Measurements from ENCODE around the gene SIAH2.

DNA sequence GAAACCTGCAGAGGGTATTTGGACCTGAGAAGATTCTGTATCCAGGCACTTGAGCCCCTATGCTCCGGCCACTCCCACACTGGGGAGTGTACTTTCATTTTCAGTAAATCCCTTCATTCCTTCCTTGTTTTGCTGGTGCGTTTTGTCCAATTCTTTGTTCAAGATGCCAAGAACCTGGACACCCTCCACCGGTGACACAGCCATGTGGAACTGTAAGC, 68.3 kb upstream of the PFN2 start:
- PRO-cap = no peak

DNA sequence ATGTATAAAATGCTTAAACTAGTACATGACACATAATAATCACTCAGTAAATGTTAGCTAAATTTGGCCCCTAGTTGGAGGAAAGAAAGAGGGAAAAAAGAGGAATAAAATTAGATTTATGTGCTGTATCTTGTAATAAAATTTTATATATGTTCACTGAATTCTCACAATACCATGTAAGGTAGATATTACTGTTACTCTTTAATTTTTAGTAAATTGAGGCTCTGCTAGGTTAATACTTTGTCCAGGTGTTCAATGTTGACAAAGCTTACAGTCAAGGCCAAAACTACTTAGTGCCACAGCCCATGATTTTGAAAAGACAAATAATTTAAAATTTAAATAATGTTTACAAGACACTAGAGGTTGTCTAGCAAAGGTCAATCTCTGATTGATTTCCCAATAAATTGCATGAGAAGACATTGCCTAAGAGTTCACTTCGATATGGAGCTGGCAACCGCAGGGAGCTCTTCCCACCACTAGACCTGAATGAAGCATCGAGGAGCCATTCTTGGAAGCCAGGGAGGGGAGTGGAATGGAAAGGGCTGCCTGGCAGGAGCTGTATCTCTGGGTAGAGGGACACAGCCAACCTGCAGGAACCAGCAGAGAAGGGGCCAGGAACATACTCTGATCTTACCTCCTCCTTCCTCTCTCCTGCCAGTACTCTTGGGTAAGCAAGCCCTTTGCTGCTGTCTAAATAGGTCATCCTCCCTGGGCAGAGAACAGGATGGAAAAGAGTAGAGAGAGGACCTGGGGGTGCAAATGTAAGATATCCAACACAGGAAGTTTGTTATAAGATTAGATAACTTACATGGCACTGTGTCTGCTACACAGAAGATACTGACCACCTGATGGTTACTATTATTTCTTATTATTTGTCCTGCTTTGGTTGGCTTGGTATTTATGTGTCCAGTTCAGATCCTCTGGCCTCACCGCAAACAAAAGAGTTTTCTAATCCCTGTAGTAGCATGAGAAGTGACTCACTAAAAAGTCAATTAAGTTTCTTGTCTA, 157.0 kb upstream of the TSC22D2 start:
- PRO-cap = no peak

DNA sequence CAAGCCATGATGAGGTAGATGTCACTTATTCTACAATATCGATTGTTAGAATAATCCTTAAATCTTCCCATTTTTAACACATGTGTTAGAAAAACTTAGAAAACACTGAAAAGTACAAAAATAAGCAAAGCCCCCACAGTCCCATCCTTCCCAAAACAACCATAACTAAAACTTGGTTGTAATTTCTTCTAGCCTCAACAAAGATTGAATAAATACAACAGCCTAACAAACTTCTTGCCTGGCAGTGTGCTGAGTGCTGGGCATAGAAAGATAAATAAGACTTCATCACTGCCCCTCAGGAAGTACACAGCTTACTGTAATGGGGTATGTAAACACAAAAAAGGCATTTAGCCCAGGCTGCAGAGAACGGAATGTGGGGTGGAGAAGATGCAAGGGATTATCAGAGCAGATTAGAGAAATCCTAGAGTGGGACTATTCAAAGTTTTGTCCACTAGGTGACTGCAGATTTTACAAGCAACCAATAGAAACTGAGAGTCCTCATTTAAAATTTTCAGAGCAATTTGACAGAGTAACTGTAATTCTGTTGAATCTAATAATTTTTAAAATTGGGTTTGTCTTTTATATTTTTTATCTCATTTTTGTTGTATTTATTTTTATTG, 35.4 kb upstream of the TSC22D2 start:
- PRO-cap = no peak

GRCh38 chr3:150426251-150426499, 18.1 kb downstream of the TSC22D2 start:
- PRO-cap = no peak

- PRO-cap = no peak
Observed at GRCh38 chr3:150443940-150444526, 35.9 kb downstream of the TSC22D2 start.

- PRO-cap = no peak
Observed at GRCh38 chr3:150543902-150544724, 2.2 kb downstream of the SERP1 start.

DNA sequence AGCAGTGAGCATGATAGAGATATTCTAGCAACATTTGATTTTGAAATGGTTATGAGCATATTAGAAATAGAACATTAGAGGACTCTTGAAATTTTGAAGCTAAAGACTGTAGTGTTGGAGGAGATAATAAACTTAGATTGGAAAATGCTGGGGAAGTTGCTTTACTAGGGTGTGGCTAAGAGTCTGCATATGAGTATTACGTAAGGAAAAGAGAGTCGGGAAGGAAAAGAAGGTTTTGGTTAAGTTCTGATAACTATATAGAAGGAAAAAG, 711 bp downstream of the EIF2A start:
- PRO-cap = no peak

DNA sequence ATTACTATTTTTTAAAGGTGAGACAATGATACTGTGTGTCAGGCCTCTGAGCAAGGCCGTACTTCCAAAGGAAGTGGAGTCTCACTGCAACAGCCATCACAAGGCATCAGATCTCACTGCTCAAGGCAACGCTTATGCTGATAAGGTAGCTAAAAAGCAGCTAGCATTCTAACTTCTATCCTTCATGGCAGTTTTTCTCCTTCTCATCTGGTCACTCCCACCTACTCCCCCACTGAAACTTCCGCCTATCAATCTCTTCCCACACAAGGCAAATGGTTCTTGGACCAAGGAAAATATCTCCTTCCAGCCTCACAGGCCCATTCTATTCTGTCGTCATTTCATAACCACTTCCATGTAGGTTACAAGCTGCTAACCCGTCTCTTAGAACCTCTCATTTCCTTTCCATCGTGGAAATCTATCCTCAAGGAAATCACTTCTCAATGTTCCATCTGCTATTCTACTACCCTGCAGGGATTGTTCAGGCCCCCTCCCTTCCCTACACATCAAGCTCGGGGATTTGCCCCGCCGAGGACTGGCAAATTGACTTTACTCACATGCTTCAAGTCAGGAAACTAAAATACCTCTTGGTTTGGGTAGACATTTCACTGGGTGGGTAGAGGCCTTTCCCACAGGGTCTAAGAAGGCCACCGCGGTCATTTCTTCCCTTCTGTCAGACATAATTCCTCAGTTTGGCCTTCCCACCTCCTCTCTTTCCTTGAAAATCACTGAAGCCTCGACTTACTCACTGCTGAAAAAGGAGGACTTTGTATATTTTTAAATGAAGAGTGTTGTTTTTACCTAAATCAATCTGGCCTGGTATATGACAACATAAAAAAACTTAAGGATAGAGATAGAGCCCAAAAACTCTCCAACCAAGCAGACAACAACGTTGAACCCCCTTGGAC, 2.1 kb upstream of the SELENOT start:
- PRO-cap = no peak

DNA sequence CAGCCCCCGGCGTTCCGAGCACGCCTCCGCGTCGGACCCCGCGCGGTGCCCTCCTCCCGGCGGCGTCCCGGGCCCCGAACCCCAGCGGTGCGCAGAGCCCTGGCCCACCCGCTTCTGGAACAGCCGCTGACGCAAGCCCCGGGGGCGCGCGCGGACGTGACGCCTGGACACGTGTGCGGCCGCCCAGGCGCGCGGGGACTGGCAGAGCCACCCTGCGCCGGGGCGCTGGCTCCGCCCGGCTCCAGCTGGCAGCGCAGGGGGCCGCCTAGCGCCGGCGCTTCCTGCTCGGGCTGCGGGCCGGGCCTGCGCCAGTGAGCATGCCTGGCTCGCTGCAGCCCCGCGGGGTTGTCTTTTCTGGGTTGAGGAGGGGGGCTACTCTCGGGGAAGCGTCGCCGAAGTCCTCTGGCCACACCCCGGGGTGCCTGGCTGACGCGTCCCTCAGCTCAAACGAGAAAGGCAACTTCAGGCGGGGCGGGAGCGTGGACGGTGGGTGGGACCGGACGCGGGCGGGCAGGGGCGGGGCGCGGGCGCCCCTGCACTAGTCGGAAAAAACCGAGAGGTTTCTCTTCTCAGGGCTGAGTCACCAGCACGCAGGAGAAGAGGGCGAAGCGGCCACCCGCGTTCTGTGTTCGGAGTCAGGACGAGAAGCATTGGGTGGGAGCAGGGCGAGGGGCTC, at the start of gene SIAH2:
Gene SIAH2, minus strand, starts transcription at position 137 of the 676 bp plus-strand sequence.
- PRO-cap = bidirectional peak, plus-strand start at position 186 of the sequence, minus-strand start at position 116 of the sequence; bidirectional peak, plus-strand start at position 593 of the sequence, minus-strand start at position 449 of the sequence

GRCh38 chr3:150770521-150771013, 7.6 kb upstream of the SIAH2 start:
- PRO-cap = no peak

DNA sequence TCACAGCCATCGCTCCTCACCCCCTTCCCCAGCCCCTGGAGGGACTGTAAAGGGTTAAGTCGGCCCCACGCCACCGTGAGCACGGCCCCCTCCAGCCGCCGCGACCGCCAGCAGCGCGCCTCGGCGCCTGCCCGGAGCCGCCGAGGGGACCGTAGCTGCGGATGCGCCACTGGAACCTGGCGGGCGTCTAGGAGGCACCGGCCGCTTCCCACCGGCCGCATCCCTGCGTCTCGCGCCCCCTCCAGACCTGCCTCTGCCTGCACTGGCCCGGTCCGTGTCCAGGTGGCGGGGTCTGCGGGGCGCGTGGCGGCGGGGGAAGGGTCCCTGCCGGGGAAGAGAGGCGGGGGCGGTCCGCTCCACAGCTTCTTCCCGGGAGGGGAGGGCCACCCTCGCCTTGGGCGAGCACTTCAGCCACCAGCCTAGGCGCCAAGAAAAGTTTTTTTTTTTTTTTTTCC, 608 bp downstream of the MED12L start:
- PRO-cap = no peak

DNA sequence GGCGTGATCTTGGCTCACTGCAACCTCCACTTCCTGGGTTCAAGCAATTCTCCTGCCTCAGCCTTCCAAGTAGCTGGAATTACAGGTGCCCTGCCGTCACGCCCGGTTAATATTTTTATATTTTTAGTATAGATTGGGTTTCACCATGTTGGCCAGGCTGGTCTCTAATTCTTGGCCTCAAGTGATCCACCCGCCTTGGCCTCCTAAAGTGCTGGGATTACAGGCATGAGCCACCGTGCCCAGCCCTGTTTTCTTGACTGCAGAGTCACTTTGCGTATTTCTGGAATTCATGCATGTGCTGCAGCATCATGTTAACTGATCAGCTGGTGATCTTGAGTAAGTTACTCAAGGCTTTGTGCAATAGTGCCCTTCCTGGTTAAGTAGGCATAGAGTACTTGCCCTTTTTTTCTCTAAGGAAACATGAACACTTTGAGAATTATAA, 33.8 kb downstream of the GPR171 start:
- PRO-cap = no peak

DNA sequence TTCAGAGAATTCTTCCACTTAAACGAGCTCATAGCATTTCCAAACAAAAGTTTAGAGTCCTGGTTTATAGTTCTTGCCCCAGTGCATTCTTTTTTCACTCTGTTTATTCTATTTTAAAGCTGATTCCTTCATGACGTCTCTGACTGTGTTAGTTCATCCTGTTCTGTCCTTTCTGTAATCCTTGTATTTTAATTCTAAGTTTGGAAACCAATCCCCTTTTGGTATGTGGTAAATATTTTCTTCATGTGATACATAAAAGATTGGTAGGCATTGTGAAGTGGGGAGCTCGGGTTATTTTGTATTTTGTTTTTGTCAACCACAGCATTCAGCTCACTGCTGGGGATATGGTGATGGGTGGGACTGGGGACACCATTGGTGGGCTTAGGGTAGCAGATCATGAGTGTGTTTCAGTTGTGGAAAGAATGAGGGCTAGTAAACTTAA, 18.6 kb downstream of the P2RY14 start:
- PRO-cap = no peak

- PRO-cap = no peak
Observed at GRCh38 chr3:151766560-151766953, 32.8 kb downstream of the AADACL2 start.

- PRO-cap = no peak
Observed at GRCh38 chr3:151926837-151927310, 53.4 kb downstream of the SUCNR1 start.

GRCh38 chr3:152269416-152269771, 665 bp downstream of the MBNL1 start:
- PRO-cap = bidirectional peak, plus-strand start at chr3:152269675, minus-strand start at chr3:152269546

DNA sequence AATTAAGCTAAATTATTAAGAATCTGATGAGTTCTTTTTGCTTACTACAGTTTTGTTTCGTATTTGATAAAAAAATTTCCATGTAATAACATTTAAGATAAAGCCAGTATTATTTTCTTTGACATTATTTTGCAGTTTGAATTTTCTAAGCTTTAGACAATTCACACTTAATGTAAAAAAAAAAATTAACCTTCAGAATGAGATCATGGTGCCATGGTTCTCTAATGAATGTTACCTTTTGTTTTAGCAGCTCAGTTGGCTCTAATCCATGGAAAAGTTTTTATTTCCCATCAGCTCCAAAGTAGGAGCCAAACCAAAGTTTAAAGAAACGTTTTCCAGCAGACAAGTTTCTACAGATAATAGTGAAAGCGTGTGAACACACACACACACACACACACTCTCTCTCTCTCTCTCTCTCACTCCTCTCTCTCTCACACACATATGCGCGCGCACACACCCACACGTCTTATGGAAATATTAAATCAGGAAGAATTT, 46.8 kb downstream of the MBNL1 start:
- PRO-cap = no peak

GRCh38 chr3:152341980-152342809, 73.5 kb downstream of the MBNL1 start:
- PRO-cap = unidirectional peak, plus-strand start at chr3:152342092

GRCh38 chr3:152360796-152361339, 92.1 kb downstream of the MBNL1 start:
- PRO-cap = no peak

DNA sequence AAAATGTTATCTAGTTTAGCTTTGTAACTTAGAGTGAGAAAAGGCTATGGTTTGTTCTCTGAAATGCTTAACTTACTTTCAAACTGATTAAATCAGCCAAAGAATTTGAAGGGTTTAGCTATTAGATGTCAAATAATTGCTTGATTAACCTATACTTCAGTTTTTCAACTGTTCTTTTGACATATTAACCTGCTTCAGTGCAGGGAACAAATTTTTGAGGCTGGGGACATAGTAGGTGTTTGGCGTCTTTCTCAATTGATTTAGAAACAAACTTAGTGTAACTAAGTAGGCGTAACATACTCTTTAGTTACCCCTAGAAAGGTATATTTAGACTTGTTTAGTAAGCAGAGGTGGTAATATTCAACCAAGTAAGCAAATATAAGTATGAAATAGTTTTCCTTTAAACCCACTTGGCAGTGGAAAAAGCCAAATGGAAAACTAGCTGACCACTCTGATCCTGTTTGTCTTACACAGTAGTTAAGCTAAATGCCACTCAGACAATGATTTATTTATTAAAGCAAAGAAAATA, 113.1 kb downstream of the MBNL1 start:
- PRO-cap = no peak